Tongue (tissue), 2 donors: ENCODE data around the genes PRX, ACTMAP and RAB4B.

- RAMPAGE, long total RNA = no peak
Observed at GRCh38 chr19:40224680-40225257, 1.7 kb downstream of the CCNP start.

GRCh38 chr19:40278930-40279798 is 6.0 kb downstream of the AKT2 start:
- RAMPAGE, long total RNA = start-site peak on the minus strand at chr19:40279243-40279350, 25 and 99 reads in 2 replicates

GRCh38 chr19:40323630-40324207 is 24.5 kb downstream of the C19orf47 start:
- RAMPAGE, long total RNA = no peak

DNA sequence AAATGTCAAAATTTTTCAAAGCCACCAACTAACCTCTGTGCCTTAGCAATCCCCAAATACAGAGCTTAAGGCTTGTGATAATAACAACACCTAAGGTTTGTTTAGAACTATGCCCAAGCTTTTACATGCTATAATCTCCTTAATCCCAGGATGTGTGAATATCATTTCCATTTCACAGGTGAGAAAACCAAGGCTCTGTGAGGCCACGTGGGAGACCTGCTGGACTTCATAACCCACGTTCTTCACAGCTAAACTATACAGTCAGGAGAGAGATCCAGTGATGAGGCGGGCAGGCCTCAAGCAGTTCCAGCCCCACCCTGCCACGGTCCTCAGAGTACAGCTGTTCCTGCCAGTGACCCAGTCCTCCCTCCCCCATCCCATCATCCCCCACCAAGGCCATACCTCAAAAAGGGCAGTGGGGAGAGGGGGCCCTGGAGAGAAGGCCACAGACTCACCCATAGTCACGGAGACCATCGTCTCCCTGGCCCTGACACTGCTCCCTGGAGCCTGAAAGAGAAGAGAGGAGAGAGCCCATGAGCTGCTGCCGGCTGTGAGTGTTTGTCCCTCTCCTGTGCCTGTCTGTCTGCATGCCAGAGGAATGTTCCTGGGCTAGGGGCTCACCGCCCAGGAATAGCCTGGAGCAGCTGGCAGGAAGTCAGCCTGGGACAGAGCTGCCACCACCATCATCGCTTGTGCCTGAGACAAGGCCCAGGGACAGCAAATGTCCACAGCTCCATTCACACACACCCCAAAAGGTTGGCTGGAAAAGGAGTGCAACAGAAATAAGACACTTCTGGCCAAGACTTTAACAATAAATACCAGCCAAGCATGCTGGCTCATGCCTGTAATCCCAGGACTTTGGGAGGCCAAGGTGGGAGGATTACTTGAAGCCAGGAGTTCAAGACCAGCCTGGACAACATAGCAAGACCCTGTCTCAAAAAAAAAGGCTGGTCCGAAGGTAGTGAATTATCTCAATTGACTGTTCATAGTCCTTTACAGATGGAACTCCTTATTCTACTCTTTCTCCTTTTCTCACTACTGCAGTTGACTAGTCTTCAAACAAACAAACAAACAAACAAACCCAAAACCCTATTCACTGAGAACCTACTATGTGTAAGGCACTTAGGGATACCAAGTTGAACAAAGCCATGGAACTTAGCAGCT is 6.4 kb downstream of the C19orf47 start:
- RAMPAGE, long total RNA = no peak

- RAMPAGE, long total RNA = no peak
Observed at GRCh38 chr19:40366118-40367317, 18.0 kb downstream of the PLD3 start.

DNA sequence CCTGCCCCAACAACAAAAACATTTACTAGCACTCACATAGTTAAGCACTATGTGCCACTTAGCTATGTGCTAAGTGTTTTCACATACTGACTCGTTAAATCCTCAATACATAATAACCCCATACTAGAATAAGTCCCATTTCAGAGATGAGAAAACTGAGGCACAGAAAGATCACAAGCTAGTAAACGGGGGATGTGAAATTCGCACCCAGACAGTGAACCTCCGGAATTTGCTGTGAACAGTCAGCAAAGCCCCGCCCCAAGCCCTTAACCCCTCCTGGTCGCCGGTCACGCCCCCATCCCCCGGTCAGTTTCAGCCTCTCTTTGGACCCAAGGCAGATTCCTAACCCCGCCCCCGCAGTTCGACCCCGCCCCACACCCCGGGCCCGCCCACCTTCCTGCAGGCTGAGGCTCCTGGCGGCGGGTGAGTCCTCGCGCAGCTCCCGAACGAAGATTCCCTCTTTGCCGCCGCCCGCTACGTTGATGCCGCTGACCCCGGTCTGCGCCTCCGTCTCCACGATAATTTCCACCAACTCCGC is 9.8 kb downstream of the PRX start:
- RAMPAGE, long total RNA = no peak

DNA sequence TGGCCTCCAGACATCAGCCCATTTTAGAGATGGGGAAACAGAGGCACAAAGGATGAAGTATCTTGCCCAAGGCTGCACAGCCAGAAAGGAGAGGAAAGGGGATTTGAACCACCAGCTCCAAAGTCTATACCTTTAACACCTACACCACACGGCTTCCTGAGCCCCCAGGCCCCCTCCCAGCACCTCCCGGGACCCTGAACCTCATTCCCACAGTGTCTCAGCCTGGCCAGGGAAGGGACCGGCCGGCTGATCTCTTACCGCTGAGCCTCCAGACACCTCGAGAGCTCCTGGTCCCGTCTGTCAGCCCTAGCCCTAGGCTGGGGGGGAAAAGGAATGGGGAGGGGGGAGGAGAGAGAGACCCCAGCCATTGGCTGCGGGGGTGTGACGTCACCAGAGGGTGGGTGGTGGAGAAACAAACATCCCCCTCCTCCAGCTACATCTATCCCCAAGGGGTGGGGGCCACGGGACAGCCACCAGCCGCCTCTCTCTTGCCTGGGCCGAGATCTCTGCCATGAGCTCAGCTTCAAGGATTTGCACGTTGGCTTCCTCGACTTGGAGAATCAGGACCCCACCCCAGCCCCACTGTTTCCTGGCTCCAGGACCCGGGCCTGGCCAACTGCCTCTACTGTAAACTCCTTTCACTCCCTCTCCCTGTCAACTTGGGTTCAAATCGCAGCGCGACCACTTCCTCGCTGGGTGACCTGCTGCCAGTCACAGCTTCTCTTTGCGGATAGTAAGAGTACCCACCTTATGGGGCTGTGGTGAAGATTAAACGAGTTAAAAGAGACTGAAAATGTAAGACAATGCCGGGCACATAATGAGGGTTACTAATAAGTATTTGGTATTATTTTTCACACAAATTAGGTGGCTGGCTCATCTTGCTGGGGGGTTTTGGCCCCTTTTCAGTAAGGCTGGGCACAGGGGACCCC is at the start of gene PRX:
PRX (minus strand) TSS at position 299 of the 929 bp plus-strand sequence.
- RAMPAGE, long total RNA = no peak

GRCh38 chr19:40432838-40433206 is 7.0 kb upstream of the SERTAD1 start:
- RAMPAGE, long total RNA = no peak

- RAMPAGE, long total RNA = no peak
Observed at GRCh38 chr19:40549155-40549533, 27.5 kb upstream of the SHKBP1 start.

DNA sequence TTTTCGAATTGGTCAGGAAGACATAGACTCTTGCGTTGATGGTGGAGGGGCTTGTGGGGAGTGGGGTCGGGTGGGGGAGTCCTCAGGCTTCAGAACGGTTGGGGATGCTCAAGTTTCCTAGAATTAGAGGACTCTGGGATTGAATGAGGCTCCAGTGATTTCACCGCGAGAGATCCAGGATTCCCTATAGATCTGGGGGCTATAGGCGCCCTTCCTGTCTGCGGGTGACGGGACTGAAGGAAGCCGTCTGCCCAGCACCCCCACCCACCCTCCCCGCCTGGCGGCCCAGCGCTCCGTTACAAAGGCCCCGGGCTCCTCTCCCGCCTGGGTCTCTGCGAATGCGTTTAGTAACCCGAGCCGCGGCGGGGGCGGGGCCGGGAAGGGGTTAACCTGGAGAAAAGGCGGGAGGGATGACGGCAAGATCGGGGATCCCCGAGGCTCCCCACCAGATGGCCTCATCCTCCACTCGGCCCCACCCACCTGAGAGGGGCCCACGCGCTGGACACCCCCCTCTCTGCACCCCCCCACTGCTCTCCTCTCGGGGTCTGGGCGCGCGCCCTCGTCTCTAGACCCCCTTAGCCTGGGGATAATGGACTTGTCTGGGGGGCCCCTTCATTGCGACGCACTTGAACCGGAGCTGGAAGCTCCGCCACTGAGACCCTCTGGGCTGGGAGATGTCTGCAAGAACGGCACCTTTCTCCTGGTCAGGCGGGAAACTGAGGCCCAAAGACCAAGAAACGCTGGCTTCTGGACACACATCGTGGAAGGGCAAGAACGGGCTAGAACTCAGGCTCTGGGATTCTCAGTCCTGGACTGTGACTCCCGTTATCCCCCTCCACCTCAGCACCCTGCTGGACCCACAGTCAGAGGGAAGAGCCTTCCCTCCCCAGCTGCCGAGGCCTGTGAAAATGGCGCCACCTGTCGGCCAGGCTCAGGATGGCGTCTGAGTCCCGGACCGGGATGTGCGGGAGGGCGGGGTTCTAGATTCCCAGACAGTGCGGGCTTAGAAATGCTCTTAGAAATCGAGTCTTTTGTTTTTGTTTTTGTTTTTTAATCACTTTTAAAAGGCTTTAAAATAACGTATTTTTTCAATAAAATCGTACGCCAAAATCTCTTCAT is 3.0 kb upstream of the LTBP4 start:
- RAMPAGE, long total RNA = no peak

- RAMPAGE, long total RNA = no peak
Observed at GRCh38 chr19:40609060-40609469, 7.9 kb downstream of the LTBP4 start.

DNA sequence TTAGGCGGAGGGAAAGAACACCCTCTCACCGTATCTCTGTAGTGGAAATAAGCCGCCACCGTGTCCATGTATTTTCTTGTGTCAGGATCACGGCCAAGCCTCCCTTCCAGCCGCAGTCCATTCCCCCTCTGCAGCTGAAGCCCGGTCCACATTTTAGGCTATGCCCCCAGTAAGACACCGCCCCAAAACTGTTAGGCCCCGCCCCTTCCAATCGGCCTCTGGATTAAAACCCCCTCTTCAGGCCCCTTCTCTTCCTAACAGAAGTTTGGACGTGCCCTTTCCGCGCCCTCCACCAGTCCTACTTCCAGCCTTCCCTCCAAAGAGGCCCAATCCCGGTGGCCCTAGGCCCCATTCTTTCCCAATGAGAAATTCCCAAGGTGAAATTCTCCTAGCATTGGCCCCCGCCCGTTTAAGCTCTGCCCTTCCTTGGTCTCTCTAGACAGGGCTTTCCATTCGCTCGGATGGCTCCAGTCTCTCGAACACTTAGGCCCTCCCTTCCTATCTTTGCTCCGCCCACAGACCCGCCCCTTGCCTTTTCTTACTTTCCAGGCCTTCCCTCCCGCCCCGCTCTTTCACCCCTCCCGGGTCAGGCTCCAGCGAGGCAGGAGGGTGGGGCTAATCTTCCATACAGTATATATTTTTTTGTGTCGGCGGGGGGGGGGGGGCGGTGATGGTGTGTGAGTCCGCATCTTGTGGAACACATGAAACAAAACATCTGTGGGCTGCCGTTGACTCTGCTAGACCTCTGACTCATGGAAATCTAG is 13.6 kb downstream of the LTBP4 start:
- RAMPAGE, long total RNA = no peak

GRCh38 chr19:40669775-40670113 is 20.7 kb downstream of the NUMBL start:
- RAMPAGE, long total RNA = no peak

- RAMPAGE, long total RNA = start-site peak on the minus strand at chr19:40750413-40750525, 16 and 33 reads in 2 replicates
Observed at GRCh38 chr19:40750035-40750784, at the start of gene ACTMAP. ACTMAP (minus strand) TSS chr19:40750477.

DNA sequence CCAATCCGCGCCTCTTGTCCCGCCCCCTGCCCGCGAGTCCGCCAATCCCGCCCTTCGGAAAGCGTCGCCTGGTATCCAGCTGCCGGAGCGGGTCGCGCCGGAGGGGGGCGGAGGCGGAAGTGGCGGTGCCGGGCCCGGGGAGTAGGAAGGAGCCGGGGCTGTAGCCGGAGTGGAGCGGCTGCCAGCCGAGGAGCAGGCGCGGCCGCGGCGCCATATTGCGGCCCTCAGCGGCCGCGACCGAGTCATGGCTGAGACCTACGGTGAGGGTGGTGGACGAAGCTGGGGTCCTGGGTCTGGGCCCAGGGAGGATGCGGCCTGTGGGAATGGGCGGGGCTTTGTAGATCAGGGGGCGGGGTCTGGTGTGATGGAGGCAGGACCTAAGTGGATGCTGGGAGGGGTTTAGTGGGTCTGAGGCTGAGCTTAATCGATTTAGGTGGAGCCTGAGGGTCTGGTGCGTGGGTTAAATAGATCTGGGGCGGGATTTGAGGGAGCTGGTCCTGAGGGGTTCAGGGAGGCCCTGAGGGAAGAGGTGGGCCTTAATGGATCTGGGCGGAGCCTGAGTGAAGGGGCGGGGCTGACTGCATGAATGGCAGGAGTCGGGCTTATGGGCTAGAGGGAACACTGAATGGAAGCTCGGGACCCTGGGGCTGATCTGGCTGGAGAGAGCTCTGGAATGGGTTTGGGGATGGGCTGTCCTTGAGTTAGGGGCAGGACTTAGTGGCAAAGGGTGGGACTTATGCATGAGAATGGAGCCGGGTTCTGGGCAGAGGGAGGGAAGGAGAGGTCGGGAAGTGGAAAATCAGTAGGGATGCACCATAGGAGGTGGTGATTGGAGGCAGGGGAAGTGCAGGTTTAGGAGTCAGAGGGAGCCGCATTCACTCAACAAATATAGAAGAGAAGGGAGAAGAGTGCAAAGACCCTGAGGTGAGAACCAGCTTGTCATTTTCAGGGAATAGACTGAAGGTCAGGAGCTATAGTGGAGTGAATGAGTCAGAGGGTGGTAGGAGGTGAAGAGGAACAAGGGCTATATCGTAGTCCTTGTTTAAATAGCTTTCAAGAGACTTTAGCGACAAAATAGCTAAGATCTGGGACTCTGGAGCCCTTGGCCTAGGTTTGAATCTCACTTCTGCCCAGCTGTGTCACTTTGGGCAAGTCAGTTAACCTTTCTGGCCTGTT is at the start of gene RAB4B:
RAB4B (plus strand) TSS at position 116 of the 1,176 bp plus-strand sequence.
- RAMPAGE, long total RNA = no peak

DNA sequence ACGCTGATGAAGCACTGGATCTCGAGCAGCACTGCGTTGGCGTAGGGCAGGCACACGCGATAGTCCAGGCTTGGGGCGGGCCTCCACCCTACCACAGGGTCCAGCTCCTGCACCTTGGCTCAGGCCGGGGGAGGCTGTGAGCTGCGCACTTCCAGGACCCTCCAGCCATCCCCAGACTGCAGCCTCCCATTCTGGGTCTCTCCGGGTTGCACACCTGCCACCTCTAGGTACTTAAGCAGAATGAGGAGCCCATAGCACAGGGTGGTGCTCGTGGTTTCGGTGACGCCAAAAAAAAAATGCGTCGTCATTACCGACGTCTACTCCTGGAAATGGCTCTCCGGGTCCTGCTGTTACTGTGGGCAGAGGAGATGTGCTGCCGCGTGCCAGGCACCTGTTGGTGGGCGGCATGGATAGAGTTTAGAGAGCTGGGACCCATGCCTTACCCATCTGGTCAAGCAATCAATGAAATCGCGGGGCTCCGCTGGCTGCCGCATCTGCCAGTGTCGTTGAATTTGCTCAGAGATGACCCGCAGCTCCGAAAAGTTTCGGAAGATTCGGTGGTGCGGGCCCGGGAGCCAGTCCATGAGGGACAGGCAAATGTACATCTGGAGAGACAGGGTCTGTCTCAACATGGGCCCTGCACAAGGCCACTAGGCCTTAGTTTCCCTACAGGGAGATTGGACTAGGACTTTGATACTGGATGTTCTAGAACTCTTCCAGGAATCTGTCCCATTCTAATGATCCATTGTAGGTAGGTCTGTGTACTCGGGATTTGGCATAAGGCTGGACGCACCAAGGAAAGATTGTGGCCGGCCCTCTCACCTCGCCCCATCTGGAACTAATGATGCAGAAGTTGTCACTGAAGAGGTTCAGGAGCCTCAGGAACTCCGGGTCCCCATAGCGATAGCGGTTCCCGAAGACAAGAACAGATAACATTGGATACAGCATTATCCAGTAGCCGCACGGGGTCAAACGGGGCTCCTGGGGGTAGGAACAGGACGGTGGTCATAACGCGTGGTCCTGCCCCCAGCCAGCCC is 10.8 kb downstream of the EGLN2 start:
- RAMPAGE, long total RNA = no peak

DNA sequence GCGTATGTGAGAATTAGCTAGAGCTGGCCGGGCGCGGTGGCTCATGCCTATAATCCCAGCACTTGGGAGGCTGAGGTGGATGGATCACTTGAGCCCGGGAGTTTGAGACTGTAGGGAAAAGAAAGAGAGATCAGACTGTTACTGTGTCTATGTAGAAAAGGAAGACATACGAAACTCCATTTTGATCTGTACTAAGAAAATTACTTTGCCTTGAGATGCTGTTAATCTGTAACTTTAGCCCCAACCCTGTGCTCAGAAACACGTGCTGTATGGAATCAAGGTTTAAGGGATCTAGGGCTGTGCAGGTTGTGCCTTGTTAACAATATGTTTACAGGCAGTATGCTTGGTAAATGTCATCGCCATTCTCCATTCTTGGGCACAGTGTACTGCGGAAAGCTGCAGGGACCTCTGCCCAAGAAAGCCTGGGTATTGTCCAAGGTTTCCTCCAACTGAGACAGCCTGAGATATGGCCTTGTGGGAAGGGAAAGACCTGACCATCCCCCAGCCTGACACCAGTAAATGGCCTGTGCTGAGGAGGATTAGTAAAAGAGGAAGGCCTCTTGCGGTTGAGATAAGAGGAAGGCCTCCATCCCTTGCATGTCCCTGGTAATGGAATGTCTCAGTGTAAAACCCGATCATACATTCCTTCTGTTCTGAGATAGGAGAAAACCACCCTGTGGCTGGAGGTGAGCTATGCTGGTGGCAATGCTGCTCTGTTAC is 23.7 kb downstream of the EGLN2 start:
- RAMPAGE, long total RNA = no peak

GRCh38 chr19:40826189-40827437 is 23.6 kb downstream of the CYP2A6 start:
- RAMPAGE, long total RNA = no peak

DNA sequence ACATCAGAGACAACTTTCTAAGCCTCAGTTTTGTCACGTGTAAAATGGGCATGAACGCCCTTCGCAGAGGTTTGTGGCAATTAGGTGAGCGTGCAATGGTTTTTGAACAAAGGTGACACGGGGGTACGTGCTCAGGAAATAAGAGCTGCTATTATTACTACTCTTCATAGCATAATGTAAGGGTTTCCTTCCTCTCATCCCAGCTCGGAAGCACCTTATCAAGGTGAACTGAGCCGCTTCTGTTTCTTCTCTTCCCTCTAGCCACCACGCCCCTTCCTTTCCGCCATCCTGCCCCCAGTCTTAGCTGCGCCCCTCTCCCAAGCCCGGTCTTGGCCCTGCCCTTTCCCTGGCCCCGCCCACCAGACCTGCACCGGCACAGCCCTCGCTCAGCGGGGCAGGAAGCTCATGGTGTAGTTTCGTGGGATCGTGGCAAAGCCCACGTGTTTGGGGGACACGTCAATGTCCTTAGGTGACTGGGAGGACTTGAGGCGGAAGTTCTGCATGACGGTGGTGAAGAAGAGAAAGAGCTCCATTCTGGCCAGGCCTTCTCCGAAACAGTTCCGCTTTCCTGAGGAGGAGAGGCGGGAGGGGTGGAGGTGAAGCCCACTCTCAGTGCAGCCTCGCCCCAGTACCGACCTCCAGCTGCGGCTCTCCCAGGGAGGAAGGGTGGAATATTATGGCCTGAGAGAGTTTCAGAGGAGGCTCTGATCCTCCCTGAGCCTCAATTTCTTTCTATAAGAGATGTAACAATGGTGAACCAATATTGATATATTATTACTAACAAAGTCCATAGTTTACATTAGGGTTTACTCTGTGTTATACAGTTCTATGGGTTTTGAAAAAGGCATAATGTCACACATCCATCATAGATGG is 6.6 kb downstream of the CYP2A6 start:
- RAMPAGE, long total RNA = no peak

DNA sequence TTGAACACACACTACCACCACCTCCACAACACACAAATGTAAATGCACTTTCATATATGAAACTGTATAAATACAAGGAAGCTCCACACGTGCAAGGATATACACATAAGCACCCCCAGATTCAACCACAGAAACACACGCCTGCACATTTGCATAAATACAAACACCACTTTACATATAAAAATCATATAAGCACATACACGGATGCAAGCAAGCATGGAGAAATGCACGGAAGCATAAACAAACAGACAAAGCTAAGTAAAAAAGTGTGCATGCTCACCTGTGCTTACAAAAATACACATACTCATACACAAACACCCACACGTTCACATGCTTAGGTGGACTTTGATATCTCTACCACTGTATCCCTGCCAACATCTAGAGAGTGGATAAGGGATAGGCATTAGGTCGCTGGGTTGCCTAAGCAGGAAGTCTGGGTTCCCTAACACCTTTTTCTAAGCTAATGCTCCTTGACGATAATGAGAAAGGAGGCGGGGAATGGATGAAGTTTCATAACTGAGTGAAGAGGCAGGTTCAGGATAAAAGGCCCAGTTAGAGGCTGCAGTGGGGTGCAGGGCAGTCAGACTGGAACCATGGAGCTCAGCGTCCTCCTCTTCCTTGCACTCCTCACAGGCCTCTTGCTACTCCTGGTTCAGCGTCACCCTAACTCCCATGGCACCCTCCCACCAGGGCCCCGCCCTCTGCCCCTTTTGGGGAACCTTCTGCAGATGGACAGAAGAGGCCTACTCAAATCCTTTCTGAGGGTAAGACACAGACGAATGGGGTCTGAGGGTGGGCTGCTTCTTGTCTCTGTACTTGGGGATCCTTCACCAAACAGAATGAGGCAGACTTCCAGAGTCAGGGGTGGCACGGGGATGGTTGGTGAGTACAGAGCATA is 41.9 kb upstream of the CYP2A7 start:
- RAMPAGE, long total RNA = no peak